Sternocleidomastoid (tissue), 1 donor: ENCODE data around the genes CST8 and CST1.

DNA sequence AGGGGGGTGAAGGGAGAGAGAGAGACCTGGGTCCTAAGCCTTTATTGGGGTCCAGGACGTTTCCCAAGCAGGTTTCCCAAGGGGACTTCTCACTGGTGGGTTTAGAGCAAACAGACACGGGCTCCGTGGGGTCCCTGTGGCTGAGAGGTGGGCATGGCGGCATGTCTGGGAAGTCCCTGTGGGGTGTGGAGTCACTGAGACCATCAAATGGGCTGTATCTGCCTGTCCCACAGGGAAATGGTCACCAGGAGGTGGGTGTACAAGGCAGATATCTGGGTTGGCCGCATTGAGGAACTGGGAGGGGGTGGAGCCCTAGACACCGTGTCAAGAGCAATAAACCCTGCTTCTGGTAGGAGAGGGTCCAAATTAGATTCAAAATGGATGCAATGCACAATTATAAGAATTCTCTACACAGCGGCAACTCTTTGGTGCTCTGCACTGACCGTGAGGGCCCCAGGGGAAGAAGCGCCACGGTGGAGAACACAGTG, 1.7 kb upstream of the CD93 start:
- PRO-cap: unidirectional peak, minus-strand start at position 243 of the sequence

DNA sequence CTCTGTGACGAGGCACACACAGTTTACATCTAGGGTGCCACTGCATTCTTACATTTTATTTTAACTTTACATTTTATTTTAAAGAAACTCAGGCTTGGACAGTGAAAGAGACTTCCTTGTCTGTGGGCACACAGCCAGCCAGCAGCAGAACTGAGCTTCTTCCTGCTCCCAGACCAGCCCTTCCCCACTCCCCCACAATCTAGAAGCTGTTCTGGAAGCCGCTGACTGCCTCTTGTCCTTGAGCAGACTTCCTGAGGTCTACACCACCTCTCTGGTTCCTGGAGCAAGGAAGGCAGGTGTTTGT, 27.9 kb upstream of the CD93 start:
- PRO-cap: no peak

GRCh38 chr20:23121345-23122099, 35.4 kb upstream of the CD93 start:
- PRO-cap: no peak

DNA sequence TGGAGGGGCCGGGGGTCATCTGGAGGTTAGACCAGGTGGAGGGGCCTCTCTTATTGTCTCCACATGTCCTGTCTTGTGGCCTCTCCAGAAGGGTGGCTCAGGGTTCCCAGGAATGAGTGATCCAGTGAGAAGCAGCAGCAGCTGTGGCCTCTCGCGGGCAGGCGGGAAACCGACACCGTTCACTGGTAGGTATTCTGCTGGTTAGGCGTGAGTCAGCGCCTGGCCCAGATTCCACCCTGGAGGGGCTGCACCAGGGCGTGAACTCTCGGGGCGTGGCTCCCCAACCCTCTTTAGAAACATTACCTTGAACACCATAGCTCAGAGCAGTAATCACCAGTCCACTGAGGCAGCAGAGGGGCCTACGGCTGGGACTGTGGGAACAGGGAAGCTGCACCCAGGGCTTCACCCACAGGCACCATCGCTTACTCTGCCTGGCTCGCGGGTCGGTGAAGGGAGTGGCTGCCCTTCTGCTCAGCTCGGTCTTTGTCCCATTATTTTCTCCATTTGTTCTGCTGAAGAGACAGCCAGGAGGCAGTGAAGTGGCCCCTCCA, 50.8 kb upstream of the CD93 start:
- PRO-cap: no peak

- PRO-cap: no peak
These were observed 54.4 kb upstream of the CD93 start for GRCh38 chr20:23140555-23140865.

- PRO-cap: no peak
These were observed 69.0 kb upstream of the CD93 start for GRCh38 chr20:23154991-23155668.

DNA sequence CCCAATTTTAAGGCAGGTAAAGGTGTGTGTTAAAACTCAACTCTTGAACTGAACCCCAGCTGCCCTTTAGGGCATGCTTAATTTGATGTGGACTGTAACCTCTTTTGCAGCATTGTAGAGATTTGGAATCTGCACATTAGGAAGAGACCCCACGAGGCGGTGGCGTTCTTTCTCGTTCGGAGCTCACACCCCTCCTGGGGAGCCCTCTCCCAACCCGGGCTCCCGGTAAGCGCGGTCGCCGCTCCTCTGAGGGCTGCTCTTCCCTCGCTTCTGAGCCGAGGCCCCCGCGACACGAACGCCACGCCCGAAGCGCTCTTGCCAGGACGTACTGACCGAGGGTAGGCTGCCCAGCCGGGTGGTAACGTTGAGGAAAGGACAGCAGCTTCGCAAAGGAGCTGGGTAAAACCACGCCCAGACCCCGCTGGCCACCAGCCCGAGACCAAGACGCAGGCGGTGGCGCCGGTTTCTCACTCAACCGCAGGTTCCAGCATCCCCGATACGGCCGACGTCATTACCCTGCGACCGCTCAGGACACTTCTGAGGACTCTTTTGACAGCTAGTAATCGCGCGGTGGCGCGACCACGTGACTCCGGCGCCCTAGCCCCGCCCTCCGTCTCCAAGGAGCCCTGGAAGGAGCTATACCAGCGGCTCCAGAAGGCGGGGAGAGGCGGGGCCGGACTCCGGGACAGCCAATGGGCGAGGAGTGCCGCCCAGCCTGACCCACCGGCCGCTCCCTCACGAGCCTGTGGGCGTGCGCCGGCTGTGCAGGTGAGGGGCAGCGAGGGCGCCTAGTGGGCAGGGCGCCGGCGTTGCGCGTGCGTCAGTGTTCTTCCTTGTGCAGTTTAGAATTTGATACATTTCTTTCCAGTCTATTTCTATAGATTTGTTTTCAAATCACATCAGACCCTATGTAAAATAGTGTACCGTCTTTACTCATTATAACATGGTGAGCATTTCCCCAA, 4.1 kb upstream of the GZF1 start:
- PRO-cap: unidirectional peak, minus-strand start at position 330 of the sequence; bidirectional peak, plus-strand start at position 746 of the sequence, minus-strand start at position 513 of the sequence

DNA sequence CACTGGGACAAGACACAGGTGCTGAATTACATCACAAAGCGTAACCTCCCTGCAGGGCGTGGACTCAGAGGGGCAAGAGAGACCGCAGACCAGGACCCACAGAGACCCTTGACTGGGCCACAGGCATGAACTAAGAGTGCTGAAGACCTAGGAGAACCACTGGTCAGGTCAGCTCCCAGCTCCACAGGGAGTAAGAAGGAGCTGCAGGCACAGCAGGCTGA, at the start of gene CST8:
Gene CST8, plus strand, starts transcription at position 101 of the 221 bp plus-strand sequence.
- PRO-cap: no peak

DNA sequence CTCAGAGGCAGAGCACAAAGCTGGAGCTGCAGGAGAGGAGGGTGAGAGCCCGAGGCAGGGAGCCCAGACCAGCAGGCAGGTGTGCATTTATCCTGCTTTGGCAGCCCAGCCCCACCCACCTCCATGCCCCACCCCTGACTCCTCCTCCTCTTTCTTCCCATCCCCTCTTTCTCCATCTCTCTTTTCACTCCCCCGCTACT, at the start of gene CST1:
Gene CST1, minus strand, starts transcription at position 63 of the 200 bp plus-strand sequence.
- PRO-cap: no peak

DNA sequence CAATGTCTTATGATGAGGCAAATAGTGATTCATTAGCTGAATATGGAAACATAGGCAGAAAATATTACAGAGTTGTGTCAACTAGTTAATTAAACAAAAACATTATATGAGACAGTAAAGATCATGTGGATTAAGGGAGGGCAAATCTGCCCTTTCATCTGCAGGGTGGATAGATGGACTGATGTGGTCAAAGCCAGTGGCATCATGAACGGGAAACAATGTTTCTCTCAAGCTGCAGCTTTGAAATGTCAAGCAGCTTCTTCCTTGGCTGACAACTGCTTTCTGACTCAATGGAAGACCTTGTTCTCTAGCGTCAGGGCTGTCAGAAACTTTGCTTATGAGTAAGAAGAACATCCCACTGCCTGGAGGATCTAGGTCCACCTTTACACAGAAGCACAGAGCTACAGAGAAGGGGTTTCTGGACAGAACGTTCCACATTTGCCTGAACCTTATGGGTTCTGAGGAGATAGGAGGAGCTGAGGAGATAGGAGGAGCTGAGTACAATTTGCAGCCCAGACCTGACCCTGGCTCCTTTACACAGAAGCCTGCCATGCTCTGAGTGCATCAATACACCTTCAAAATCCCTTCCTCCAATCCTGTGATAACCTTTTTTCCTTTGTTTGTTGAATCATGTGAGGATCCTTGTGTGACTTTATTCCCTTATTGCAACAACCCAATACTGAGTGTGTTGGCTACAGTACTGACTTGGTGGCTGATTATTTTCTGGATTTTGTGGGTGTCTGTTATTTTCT, 6.0 kb downstream of the CST5 start:
- PRO-cap: no peak

DNA sequence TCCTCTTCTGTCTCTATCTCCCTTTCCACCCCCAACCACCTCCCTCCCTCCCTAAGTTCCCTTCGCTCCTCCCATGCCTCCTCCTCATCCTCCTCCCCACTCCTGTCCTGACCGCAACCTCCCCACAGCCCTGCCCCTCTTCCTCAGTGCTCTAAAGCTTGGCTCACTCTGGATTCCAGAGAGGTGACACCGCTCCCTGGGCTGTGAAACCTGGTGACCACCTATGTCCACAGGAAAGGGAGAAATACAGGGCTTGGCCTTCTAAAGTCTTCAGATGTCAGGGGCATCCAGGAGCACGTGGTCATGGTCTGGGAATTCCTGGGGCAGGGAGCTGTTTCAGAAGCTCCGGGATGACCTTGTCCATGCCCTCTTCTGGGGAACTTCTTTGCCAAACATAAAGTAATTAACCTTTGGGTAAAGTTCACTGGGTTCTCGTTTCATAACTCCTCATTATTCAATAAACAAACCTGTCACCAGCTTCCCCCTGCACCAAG, 347 bp upstream of the CST5 start:
- PRO-cap: unidirectional peak, plus-strand start at position 273 of the sequence

DNA sequence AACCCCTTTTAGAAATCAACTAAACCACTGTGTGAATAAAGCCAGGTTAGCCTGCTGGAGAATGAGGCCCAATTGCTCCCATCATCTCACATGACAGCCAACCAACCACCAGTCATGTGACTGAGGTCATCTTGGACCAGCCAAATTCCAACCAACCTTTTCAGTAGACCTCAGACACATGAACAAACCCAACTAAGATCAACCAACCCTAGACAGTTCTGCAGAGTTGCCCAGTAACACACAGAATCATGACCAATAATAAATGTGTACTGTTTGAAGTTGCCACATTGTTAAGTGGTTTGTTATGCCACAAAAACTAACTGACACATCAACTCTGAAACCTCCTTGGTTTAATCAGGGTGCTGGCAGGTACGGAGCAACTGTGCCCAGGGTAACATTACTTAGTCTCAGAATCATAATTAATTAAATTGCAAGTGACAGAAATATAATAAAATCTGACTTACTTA, 44.7 kb upstream of the GGTLC1 start:
- PRO-cap: no peak

DNA sequence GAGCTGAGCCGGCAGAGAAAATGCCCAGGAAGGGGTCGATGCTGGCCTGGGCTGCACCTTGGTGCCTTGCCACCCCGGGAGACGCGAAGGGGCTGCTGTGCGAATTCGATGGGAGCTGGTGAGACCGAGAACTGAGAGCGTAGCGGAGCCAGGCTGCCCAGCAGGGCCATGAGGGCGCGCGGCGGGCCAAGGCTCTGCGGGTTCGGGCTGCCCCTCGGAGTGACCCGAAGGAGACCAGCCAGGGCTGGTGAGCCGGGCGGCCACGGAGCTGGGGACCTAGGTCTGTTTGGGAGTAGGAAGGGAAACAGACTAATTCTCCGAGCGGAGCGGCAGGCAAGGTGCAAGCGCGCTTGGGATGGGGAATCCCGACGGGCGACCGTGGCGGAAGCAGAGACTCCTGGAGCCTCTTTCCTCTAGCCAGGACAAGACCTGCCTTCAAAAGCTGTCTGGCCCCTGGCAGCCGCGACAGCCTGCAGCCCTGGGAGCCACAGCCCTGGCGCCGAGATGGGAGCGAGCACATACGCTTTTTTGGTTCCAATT, 628 bp downstream of the SYNDIG1 start:
- PRO-cap: no peak

- PRO-cap: no peak
These were observed 14.1 kb downstream of the APMAP start for GRCh38 chr20:24978469-24978866.

GRCh38 chr20:24988437-24988944, 4.1 kb downstream of the APMAP start:
- PRO-cap: no peak

DNA sequence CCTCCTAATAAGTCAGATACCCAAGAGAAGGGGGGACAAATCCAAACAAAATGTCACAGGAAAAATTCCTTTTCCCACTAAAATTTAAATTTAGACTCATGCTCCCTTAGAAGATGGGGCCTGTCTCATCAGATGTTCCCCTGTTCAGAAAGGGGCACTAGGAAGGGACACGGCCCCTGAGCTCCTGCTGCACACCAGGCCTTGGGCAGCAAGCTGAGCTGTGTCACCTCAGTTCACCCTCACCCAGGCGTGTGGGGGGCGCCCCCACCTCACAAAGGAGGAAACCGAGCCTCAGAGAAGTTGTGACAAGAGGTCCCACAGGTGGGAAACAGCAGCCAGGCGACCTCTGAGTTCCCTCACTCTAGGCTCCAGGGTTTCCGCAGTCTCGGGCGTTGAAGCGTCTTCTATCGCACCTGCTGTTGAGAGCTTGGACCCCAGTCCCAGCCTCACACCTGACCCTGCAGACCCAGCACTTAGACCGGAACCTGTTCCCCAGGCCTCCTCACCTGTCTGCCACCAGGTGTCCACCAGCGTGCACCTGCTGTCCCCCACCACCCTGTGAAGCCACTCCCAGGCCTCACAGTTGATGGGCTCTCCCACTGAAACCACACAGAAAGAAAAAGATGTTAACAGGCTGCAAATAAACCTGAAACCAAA, 22.2 kb upstream of the APMAP start:
- PRO-cap: no peak

GRCh38 chr20:25048353-25049164, 9.4 kb downstream of the ACSS1 start:
- PRO-cap: no peak

DNA sequence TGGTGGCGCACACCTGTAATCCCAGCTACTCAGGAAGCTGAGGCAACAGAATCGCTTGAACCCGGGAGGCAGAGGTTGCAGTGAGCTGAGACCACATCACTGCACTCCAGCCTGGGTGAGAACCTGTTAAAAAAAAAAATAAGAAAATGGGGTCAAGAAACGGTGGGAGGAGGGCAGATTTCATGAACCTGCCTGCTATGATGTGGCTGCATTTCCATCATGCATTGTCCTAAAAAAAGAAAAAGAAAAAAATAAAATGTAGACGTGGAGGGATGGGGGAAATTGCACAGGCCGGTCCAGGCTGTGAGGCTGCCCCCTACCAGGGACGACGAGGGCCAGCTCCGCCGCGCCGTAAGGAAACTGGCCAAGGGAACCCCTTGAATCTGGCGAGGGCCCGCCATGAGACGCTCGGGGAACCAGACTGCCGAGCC, 431 bp upstream of the ENTPD6 start:
- PRO-cap: no peak

DNA sequence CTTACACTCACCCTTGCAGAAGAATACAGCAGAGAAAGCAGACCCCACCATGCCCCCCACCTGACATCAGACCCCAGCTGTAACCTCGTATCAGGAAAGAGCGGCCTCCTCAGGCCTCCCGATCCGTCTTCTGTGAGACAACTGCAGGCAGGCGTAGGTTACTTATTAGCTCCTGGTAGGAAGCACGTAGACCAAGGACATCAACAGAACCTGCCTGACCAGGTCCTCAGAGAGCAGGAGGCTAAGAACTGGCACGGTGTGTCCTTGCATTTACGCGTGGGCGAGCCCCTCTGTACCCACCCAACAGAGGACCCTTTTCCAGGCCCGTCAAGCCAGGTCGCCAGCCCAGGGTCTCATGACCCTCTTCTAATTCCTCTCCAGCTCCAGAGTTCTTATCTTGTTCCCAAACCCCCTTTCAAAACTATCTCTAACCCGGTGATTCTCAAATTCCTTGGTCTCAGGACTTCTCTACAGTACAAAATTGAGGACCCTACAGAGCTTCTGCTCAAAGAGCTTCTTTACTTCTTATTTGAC, 51.0 kb downstream of the ABHD12 start:
- PRO-cap: no peak

DNA sequence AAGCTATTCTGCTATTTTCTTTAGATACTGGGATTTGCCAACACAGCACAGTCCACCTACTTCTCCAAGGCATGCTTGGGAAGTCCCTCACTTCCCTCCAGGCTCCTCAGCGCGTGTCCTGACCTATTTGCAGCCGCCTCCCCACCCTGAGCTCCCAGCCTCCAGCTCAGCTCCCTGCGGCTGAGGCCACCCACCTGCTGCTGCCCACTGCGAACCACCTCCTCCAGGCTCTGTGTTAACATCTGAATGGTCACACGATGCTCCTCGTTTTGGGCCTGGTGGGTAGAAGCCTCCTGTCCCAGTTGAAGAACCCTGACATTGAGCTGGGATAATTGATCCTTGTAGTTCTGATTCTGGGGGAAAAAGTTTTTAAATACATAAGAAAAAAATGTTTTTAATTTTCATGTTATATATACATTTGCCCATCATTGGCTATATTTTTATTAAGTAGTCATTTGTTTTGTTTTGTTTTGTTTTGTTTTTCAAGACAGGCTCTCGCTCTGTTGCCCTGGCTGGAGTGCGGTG, 54.8 kb downstream of the GINS1 start:
- PRO-cap: no peak